Body of pancreas (tissue), 2 donors: ENCODE measurements around a stretch of chr5.

- PRO-cap: no peak
- RAMPAGE, long total RNA, 2 experiments: no peak in any of the 2 experiments
These were observed 44.7 kb downstream of the THBS4 start for GRCh38 chr5:80079893-80080141.

DNA sequence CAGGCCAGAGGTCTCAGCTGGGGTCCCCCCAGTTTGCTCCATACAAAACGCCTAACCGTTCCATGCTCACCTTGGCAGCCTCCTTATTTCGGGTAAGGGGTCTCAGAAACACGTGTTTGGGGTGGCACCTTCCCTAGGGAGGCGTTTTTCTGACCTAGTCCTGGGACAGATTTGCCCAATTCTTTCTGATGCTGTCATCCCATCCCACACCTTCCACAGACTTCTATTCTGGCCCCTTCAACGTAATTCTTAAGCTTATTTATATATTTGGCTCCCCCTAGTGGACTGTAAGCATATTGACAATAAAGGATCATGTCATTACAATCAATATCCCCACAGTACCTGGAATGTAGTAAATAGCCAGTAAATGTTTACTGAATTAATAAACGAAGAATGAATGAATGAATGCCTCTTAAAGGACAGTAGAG, 48.3 kb downstream of the THBS4 start:
- PRO-cap: no peak
- RAMPAGE, long total RNA, 2 experiments: no peak in any of the 2 experiments

DNA sequence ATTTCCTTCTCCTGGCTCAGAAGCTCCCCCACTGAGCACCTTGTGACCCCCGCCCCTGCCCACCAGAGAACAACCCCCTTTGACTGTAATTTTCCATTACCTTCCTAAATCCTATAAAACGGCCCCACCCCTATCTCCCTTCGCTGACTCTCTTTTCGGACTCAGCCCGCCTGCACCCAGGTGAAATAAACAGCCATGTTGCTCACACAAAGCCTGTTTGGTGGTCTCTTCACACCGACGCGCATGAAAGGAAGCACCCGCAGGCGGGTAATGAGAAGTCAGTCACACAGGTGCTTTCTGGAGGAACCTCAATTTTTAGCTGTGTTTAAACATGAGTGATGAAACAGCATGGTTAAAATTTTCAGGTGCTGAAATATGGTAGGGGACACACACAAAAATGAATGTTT, 72.2 kb downstream of the SERINC5 start:
- PRO-cap: no peak
- RAMPAGE, long total RNA, 2 experiments: no peak in any of the 2 experiments

GRCh38 chr5:80191616-80193033, 63.7 kb downstream of the SERINC5 start:
- PRO-cap: no peak
- RAMPAGE, long total RNA, 2 experiments: no peak in any of the 2 experiments

DNA sequence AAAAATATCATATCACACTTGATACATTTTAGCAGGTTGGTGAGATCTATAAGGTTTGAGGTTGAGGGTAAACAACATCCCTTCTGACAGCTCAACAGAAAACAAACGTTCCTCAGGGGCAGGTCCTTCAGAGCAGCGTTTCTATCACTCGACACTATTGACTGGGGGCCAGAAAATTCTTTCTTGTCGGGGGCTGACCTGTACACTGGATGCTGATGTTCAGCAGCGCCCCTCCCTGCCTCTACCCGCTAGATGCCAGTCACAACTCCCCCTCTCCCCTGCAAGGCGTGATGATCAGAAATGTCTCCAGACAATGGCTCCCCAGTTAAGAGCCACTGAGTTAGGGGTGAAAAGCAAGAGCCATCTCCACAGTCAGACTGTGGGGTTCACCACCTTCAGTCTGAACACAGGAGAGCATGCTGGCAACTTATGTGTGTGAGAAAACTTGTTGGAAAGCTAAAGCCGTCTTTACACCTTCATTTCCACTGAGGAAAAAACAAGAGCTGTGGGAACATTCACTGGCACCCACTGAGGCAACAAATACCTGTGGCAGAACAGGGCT, 39.7 kb downstream of the SERINC5 start:
- PRO-cap: no peak
- RAMPAGE, long total RNA, 2 experiments: no peak in any of the 2 experiments

GRCh38 chr5:80252626-80253147, 3.2 kb downstream of the SERINC5 start:
- PRO-cap: no peak
- RAMPAGE, long total RNA, 2 experiments: no peak in any of the 2 experiments

DNA sequence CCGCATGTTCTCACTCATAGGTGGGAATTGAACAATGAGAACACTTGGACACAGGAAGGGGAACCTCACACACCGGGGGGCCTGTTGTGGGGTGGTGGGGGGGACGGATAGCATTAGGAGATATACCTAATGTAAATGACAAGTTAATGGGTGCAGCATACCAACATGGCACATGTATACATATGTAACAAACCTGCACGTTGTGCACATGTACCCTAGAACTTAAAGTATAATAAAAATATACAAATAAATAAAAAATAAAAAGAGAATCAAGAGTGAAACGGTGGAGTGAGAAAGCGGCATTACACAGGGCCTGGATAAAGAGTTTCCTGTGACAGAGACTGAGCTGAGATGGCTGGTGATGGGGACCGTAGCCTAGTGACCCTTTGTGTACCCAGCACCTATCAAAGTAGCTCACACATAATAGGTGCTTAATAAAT, 44.0 kb upstream of the DHFR start:
- PRO-cap: no peak
- RAMPAGE, long total RNA, 2 experiments: no peak in any of the 2 experiments

- PRO-cap: no peak
- RAMPAGE, long total RNA, 2 experiments: no peak in any of the 2 experiments
These were observed 16.7 kb downstream of the RASGRF2 start for GRCh38 chr5:80976810-80977410.

DNA sequence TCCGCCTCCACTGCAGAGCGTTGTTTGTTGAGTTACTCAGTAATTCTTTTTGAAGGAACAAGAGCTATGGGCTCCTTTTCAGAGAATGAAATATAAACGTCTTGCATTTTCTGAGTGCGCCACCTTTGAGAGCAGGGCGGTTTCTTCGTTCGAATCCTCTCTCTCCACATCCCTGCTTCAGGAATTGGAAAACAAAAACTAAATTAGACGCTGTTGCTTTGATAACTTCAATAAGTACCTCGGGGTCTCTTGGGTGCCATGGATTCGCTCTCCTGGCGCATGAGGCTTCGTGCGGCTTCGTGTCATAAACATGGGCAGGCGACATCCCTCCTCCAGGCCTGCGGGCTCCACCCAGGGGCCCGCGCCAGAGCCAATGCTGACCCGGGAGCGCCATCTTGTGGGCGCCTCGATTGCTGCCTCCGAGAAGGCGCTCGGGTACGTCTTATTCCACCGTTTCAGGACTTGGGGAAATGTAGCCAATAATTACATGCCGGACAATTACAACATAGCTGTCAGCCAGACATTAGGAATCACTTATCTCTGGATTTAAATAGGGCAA, 38.2 kb upstream of the CKMT2 start:
- PRO-cap: no peak
- RAMPAGE, long total RNA, 2 experiments: no peak in any of the 2 experiments

GRCh38 chr5:81239763-81240028, 6.6 kb downstream of the CKMT2 start:
- PRO-cap: no peak
- RAMPAGE, long total RNA, 2 experiments: no peak in any of the 2 experiments

DNA sequence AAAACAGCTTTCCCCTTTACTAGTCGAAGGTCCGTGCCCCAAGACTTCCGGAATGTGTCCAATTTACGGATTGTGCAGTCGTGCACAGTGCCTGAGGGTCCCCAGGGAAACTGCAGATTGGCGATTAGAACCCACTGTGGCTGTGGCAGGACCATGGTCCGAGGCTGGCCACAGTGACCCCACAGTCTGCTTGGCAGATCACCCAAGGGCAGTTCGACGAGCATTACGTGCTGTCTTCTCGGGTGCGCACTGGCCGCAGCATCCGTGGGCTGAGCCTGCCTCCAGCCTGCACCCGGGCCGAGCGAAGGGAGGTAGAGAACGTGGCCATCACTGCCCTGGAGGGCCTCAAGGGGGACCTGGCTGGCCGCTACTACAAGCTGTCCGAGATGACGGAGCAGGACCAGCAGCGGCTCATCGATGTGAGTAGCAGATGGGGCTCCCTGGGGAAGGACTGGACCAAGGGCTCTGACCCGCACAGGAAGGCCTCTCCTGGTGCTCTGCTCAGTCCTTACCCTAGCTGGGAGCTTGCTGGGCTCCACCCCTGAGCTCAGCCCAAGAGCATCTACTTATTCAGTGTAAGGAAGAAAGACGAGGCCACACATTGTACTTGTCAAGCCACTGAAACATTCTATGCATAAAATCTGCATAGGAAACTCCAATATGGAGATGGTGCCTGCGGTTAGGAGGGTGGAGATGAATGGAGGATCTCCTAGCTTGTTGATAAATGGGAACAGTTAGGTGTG, 21.8 kb downstream of the CKMT2 start:
- PRO-cap: no peak
- RAMPAGE, long total RNA, 2 experiments: no peak in any of the 2 experiments

GRCh38 chr5:81300724-81301167, 641 bp upstream of the ZCCHC9 start:
- PRO-cap: no peak
- RAMPAGE, long total RNA, 2 experiments: no peak in any of the 2 experiments

GRCh38 chr5:81304632-81305039, 3.2 kb downstream of the ZCCHC9 start:
- PRO-cap: no peak
- RAMPAGE, long total RNA, 2 experiments: start-site peak on the plus strand in 1 of 2 experiments, at chr5:81304791-81304899 at its widest, 13 reads per replicate

GRCh38 chr5:81394494-81394976, 601 bp upstream of the ACOT12 start:
- PRO-cap: no peak
- RAMPAGE, long total RNA, 2 experiments: no peak in any of the 2 experiments

DNA sequence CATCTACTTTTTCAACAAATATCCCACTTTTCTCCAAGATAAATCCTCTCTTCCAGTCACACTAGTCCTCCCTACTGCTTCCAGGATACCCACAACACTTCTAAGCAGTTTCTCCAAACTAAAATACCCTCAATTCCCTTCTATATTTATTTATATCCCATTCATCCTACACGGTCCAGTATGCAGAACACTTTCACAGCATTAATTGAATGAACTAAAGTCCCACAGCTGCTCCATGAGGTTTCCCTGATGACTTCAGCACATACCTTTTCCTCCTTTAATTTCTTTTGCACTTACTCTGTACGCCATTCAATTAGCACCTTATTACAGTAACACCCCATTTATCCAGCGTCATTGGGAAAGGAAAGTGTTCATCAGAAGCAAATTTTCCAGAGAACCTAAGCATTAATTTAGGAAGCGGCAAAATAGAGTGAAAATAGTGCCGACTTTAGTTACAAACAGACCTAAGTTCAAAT, 24.2 kb downstream of the SSBP2 start:
- PRO-cap: no peak
- RAMPAGE, long total RNA, 2 experiments: no peak in any of the 2 experiments

GRCh38 chr5:81763326-81763827, 12.5 kb upstream of the SSBP2 start:
- PRO-cap: no peak
- RAMPAGE, long total RNA, 2 experiments: no peak in any of the 2 experiments

DNA sequence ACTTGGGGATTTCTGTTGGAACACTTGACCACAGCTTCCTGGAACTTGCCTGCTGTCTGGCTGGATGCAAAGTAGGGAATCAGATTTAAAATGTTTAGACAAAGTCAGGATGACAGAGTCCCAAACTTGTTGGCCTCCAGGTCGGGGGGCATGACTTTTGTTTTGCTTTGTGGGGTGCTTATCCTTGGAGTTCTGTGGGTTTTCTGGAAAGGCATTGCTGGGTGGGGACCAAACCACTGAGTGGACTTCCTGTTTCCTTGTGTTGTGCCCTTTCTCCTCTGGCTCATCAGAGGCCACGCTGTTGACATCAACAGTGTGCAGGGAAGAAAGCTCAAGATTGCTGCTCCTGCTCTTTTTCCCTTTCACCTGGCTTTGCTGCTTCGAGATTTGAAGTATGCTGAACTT, 148.5 kb upstream of the RPS23 start:
- PRO-cap: no peak
- RAMPAGE, long total RNA, 2 experiments: no peak in any of the 2 experiments

GRCh38 chr5:83283871-83284262, 187.7 kb upstream of the VCAN start:
- PRO-cap: unidirectional peak, minus-strand start at chr5:83284061
- RAMPAGE, long total RNA, 2 experiments: no peak in any of the 2 experiments

- PRO-cap: no peak
- RAMPAGE, long total RNA, 2 experiments: no peak in any of the 2 experiments
These were observed 37.2 kb downstream of the VCAN start for GRCh38 chr5:83508649-83509264.

DNA sequence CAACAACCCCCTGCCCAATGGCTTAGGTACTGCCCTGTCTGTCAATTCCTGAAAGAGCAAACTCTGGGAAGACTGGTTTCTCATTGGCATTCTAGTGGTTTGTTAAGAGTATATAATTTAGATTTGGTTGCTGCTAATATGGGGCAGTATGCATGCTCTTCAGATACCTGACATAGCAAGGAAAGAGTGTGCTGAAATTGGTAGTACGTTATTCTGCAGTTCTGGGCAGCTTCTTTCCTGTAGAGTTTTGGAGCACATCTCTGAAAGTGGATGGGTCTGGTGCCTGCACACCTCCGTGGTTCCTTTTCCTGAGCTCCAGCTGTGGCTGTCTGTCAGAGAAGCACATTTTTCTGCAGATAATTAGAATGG, 55.5 kb downstream of the VCAN start:
- PRO-cap: no peak
- RAMPAGE, long total RNA, 2 experiments: no peak in any of the 2 experiments